Fibroblast of villous mesenchyme (primary cell): ENCODE measurements around the genes LYRM9, VTN and SLC13A2.

GRCh38 chr17:27601179-27601783 is 29.7 kb upstream of the LGALS9 start:
- CAGE, long polyA plus RNA, result no peak

- CAGE, long polyA plus RNA, result no peak
Observed at GRCh38 chr17:27632809-27633269, 1.9 kb downstream of the LGALS9 start.

DNA sequence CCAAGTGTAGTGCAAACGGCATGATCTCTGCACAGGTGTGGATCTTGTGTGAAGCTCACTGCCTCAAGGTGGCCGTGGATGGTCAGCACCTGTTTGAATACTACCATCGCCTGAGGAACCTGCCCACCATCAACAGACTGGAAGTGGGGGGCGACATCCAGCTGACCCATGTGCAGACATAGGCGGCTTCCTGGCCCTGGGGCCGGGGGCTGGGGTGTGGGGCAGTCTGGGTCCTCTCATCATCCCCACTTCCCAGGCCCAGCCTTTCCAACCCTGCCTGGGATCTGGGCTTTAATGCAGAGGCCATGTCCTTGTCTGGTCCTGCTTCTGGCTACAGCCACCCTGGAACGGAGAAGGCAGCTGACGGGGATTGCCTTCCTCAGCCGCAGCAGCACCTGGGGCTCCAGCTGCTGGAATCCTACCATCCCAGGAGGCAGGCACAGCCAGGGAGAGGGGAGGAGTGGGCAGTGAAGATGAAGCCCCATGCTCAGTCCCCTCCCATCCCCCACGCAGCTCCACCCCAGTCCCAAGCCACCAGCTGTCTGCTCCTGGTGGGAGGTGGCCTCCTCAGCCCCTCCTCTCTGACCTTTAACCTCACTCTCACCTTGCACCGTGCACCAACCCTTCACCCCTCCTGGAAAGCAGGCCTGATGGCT is 17.9 kb downstream of the LGALS9 start:
- CAGE, long polyA plus RNA, result no peak

DNA sequence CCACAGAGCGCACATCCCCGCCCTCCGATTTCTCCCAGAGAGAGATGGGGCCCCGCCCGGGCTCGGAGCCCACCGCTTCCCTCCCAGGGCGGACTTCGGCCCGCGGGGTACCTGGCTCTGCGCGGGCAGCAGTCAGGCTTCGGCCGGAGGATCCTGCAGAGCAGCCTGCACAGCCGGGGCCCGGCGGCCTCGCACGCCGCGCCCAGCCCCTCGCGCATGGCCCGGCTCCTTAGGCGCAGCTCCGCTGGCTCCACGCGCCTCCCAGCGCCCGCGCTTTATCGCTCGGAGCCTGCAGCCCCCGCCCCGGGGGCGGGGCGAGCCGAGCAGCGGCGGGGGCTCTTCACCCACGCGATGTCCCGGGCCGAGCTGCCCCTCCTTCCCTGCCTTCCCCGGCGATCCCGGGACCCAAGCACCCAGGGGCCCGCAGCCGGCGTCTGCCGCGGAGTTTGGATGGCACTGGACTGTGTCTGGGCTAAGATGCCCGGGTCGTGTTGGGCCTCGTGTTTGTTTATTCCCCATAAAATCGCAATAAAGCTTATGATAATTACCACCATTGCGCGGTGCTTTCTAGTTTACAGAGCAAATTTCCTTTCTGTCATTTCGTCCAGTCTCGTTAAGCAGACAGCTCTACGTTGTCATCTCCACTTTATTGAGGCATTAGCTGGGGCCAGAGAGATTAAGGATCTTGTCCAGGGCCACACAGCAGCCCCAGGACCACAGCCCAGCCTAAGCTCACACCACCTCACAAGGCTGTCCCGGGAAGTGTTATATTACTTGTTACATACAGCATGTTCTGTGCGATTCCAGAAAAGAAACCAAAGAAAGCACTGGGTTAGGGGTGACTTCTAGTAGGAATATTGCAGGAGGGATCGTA is 6.6 kb downstream of the NOS2 start:
- CAGE, long polyA plus RNA, result no peak

- CAGE, long polyA plus RNA, result start-site peak on the minus strand at chr17:27893340-27893365, 149 and 108 reads in 2 replicates
Observed at GRCh38 chr17:27892789-27893845, at the start of gene LYRM9. LYRM9 (minus strand) TSS chr17:27893365.

- CAGE, long polyA plus RNA, result no peak
Observed at GRCh38 chr17:28030223-28030770, 12.2 kb upstream of the NLK start.

GRCh38 chr17:28087027-28087998 is 44.8 kb downstream of the NLK start:
- CAGE, long polyA plus RNA, result no peak

- CAGE, long polyA plus RNA, result no peak
Observed at GRCh38 chr17:28172145-28172699, 129.7 kb downstream of the NLK start.

DNA sequence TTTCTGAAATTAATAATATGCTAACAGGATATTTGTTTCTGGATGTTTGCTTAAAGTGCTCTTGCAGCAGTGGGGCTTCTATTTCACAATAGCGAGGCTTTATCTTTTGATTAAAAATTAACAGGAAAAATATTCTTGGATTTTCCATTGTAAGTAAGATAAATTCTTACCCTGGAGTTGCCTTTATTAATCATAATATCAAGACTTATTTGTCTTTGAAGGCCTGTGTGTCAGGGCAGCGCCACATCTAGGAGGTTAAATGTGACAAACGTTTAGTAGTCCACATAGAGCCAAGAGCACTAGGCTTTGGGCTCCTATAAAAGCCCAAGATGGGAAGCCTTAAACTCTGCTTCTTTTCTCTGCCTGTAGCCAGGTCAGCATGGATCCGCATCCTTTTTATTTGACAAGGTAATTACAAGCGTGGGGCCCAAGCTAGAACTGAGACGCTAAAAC is 5.3 kb downstream of the TMEM97 start:
- CAGE, long polyA plus RNA, result no peak

DNA sequence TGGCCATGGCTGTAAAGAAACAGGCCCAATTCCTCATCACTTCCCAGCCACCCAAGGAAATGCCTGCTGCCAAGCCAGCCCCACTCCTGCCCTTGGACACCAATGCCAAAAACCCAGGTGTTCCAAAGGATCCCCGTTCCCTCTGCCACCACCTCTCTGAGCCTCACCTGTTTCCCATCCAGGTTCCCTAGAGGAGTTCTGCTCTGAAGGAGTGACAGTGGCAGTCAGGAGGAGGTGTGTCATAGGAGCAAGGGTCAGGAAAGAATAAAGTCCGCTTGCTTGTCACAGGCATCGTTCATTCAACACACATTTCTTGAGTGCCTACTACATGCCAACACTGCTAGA is 3.3 kb downstream of the IFT20 start:
- CAGE, long polyA plus RNA, result no peak

GRCh38 chr17:28344341-28344901 is 8.9 kb downstream of the TNFAIP1 start:
- CAGE, long polyA plus RNA, result no peak

DNA sequence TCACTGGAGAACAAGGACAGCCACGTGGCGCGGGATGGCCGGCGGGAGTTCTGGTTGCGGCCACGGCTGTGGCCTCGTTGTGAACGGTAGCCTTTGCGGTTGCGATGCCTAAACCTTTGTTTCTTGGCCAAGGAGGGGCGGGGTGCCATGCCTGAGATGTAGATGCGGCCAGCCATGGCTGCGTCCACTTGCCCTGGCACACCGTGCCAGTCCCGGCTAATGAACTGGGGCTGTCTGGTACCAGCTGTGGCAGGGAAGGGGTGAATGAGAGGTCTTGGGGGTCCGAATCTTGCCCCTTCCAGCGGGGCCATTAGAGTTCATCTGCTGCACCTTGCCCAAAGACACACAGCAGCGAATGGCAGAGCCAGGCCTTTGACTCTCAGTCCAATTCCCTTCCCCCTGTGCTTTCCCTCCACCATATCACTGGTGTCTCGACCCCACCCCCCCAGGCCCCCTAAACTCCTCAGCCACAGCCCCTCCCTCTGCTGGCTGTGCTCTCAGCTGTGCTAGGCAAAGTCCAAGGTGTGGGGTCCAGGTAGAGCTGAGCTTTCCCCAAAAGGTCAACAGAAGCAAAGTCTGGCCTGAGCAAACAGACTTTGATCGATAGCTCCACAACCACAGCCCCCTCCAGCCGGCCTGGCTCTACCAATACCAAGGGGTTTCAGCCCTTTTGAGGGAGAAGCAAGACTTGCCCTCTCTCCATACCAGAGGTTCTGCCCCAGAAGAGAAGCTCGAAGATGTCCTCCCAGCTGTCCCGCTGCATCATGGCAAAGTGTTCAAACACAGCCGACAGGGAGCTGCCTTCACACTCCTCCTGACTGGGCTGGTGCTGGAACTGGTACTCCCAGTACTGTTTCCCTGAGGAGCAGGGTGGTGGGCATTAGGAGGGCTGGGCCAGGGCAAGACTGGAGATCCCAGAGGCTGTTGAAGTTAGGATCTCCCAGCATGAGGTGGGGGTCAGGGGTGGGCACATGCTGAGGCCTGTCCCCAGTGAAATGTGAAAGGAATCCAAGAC is 2.0 kb downstream of the VTN start:
- CAGE, long polyA plus RNA, result no peak

DNA sequence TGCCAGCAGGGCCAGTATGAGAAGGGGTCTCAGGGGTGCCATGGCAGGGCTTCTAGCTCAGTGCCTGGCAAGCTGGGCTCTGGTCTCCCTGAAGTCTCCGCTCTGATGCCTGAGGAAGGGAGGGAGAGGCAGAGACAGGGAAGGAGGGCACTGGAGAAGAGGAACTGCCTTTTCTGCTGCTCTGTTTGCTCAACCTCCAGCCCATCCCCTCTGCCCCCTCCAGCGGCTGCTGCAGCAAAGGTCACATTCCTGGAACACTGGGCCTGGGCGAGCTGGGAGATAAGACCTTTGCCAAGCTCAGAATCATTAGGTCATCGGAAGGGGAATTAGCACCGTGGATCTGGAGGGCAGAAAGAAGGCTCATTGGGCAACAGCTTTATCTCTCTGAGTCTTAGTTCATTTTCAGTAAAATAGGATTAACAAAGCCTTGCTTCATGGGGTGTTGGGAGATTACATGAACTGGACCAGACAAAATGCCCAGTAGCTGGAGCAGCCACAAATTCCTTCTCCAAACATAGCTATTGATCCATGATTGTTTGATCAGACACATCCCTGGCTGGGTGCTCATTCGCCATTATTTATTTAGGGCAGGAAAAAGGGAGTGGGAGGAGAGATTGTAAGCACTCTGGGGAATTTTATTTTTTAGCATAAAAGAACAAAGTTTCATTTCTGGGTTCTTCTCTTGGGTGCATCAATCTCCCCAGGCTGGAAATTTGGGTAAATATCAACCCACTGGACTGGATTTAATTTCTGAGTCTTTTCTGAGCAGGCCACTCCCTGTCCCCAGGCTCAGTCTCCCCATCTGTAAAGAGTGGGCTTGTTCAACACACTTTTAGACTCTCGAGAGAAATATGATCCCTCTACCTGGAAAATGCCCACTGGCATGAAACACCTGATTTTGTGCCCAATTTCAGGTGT is at the start of gene VTN:
VTN (minus strand) TSS at position 146 of the 918 bp plus-strand sequence.
- CAGE, long polyA plus RNA, result start-site peak on the minus strand centred at position 107 of the sequence, 19 bp wide, 128 and 196 reads in 2 replicates

DNA sequence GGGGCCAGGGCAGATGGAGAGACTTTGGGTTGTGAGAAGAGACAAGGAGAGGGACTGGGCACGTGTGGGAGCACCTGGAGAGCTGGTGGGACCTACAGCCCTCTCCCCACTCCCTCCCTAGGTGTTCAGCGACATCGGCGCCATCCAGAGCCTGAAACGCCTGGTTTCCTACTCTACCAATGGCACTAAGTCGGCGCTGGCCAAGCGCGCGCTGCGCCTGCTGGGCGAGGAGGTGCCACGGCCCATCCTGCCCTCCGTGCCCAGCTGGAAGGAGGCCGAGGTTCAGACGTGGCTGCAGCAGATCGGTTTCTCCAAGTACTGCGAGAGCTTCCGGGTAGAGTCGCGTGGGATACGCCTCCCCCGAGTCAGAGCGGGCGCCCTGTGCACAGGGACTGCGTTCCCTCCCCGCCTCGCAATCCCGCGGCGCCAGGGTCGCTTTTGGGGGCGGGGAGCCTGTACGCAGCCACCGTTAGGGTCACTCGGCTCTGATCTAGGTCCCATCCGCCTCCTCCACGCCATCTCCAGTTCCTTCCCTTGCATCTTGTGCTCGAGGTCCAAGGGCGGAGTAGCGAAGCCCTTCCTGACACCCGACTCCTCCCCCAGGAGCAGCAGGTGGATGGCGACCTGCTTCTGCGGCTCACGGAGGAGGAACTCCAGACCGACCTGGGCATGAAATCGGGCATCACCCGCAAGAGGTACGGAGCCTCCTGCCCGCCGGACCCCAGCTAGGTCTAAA is 12.9 kb downstream of the SARM1 start:
- CAGE, long polyA plus RNA, result no peak

- CAGE, long polyA plus RNA, result no peak
Observed at GRCh38 chr17:28472911-28473907, at the start of gene SLC13A2. SLC13A2 (plus strand) TSS chr17:28473644.

DNA sequence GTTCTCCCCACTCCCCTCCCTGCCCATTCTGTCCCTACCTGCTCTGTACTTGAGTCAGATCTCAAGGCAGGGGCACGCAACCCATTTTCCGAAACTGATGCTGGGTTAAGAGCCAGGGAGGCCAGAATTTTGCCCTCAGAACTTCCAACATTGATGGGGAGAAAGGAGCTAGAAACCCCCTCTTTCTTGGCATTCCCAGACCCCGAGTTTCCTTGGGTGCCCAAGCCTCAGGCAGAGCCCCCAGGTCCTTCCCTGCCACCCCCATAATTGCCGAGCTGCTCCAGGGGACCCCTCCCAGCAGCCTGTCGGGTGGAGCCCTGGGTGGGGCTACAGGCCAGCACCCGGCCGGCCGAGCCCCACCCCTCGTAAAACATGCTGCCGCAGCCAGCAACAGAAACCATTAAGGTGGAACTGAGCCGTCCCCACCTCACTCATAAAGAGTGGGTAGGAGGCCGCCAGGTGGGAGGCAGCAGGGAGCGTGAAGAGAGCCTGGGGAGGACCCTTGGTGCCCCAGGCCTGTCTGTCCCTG is 8.2 kb downstream of the FOXN1 start:
- CAGE, long polyA plus RNA, result no peak

DNA sequence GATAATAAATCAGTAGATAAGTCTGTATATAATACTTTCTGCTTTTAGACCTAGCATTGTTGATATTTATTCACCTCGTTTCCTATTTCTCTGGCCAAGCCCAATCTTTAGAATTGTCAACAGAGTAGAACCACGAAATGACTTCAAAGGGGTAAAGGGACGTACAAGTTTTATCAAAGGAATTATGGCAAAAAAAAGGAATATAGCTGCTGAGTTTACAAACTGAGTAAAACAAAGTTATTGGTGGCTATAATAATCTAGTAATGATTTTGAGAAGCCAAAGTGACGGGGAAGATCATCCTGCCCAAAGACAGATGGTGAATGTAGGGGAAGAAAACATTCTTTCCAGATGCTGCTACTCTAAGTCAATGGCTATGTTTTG is 11.7 kb downstream of the SUPT6H start:
- CAGE, long polyA plus RNA, result no peak

GRCh38 chr17:28676177-28676560 is 14.2 kb downstream of the SUPT6H start:
- CAGE, long polyA plus RNA, result no peak

DNA sequence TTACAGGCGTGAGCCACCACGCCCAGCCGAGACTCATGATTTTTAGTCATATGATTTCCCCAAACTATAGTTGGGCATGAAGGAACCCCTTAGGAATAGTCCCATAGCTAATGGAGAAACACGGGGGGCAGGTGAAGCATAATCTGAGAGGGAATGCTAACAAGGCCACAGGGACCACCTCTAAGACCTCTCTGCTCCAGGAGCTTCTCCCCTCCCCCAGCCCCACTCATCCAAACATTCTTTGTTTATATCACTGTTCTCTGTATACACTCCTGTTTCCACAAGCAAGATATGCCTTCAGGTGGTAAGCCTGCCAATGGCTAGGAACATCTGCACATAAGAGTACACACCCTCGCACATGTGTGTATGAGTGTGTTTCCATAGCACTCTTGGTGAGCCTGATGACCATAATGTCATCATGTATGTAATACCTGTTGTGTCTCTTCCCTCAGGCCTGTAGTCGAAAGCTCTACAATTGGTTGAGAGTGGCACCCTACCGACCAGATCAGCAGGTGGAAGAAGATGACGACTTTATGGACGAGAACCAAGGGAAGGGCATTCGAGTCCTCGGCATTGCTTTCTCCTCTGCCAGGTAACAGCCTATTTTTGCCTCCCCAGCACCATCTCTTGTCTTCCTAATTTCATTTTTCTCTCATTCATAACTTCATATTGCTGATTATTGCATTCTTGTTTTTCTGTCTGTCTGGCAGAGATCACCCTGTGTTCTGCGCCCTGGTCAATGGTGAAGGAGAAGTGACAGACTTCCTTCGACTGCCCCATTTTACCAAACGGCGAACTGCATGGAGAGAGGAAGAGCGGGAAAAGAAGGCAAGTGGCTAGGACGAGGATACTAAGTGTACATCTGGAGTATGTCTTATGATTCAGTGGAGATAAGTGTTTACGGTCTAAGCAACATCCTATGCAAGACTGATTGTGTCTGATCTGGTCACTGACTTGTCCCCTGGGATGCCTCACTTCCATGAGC is 22.4 kb downstream of the SUPT6H start:
- CAGE, long polyA plus RNA, result no peak

DNA sequence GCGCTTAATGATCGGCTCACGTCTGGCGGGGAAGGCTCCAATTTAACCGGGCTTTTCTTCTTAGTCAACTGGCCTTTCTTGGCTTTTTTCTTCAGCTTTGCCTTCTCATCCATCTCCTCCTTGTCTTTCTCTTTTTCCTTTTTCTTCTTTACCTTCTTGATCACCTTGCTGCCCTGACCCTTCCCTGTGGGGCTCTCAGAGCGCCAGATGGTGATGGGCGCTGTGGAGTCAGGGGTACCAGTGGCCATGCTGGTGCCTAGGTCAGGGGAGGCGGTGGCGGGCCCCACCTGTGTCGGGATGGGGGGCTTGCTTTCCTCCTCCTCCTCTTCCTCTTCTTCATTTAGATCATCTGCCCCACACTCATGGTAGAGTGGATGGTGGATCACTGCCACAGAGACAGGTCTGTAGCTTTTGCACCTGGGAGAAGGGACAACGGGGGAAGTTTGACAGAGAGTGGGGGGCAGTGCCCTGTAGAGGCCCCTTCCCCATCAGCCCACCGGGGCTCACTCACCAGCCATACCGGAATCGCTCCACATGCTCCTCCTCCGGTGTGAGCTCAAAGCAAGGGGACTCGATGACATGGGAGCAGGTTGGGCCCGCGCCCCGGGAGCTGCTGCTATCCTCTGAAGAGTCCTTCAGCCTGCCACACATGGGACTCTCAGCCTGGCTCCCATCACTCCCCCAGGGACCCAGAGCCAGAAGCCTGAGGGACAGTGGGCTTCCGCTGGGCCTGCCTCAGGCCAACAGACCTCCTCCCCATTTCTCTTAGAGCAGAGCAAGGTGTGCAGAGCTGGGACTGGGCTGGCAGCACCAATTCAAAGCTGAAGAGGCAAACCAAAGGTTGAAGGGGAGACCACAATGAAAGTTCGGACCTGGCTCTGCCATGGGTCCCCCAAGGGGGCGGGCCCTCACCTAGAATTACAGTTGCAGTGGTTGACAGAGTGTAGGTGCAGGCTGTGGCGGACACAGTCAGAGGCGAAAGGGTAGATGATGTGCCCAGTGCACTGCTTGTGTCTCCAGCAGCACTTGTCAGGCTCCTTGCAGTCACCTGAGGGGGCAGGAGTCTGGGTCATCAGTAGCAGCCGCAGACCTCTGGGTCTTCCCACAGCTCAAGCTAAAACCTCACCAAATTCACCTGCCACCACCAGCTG is 7.5 kb downstream of the PROCA1 start:
- CAGE, long polyA plus RNA, result no peak